ENCODE measurements around a stretch of chr2.

DNA sequence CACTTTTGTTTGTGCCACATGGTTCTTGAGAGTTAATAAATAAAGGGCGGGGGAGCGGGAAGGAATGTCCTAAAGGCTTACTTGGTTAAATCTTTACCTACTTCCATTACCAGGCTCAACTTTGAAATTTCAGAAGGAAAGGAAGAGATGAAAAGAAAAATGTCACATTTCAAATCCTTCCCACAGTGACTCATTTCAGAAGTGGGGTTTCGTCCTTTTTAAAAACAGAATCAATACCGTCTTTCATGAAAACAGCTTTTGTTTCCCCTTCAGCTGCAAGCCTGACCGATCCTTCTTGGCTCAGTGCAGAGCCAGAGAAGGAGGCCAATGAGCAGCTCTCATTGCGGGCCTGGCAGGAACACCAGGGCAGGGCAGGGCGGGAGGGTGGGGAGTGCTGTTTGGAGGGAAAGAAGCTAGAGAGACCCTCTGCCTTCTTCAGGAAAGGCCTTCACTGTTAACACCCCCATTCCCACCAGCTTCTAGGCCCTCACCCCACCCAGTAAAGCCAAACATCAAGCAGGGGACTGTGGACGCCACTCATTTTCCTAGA lies 70.1 kb downstream of the RHOB start:
- RAMPAGE, total RNA, result no peak

GRCh38 chr2:20536629-20536981 lies 89.7 kb downstream of the RHOB start:
- RAMPAGE, total RNA, result no peak

GRCh38 chr2:20614615-20615178 lies 36.2 kb downstream of the HS1BP3 start:
- RAMPAGE, total RNA, result no peak

GRCh38 chr2:20648221-20648593 lies 2.7 kb downstream of the HS1BP3 start:
- RAMPAGE, total RNA, result no peak

DNA sequence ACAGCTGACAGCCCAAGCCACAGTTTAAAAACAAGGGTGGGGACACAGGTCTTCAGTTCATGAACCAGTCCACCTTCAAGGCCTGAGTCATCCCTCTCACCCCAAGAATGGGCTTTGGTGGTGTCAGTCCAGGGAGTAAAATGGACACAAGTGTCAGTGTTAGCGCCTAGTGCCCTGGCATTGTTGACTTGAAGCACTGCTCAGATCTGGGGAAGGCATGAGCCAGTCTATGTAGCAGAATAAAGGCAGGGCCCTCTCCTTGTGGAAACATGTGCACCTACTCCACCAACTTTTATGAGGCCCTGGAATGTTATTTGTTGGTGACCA lies 47.5 kb downstream of the APOB start:
- RAMPAGE, total RNA, result no peak

GRCh38 chr2:21002470-21003569 lies 41.1 kb downstream of the APOB start:
- RAMPAGE, total RNA, result no peak

- RAMPAGE, total RNA, result no peak
Measured at GRCh38 chr2:21004151-21004705, 39.6 kb downstream of the APOB start.

DNA sequence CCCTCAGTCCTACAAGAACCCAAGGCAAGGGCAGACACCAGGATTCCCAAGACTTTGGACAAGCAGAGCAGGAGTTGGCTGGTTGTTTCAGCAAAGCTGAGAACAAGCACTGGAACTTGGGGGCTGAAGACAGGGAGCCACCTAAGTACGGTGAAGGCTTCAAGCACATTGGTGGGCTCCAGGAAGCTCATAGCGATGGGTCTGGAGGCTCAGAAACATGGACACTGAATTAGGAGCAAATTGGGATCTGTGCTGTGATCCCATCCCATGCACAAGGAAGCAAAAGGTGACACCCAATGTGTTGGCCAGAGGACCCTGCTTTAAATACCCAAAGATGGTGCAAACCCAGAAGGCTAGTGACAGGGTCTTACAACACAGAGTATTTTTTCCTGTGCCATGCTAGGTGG lies 24.6 kb downstream of the APOB start:
- RAMPAGE, total RNA, result no peak

- RAMPAGE, total RNA, result no peak
Measured at GRCh38 chr2:21020713-21021838, 22.8 kb downstream of the APOB start.

DNA sequence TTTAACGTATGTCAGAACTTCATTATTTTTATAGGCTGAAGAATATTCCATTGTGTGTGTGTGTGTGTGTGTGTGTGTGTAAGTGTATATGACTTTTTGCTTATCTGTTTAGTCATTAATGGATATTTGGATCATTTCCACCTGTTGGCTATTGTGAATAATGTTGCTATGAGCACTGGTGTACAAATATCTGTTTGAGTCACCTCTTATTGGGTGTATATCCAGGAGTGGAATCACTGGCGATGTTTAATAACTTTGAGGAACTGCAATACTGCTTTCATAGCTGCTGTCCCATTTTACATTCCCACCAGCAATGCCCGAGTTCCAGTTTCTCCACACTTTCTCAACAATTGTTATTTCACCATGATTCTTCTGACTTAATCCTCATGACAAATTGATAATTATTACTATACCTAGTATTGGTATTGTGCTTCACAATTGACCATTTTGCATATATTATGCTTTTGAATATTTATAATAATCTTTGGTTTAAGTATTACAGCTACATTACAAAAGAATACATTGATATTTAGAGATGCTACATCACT lies 30.2 kb upstream of the TDRD15 start:
- RAMPAGE, total RNA, result no peak

GRCh38 chr2:21960989-21961314 lies 837.2 kb downstream of the TDRD15 start:
- RAMPAGE, total RNA, result no peak

- RAMPAGE, total RNA, result no peak
Measured at GRCh38 chr2:22290251-22290494, 1094.8 kb upstream of the KLHL29 start.

DNA sequence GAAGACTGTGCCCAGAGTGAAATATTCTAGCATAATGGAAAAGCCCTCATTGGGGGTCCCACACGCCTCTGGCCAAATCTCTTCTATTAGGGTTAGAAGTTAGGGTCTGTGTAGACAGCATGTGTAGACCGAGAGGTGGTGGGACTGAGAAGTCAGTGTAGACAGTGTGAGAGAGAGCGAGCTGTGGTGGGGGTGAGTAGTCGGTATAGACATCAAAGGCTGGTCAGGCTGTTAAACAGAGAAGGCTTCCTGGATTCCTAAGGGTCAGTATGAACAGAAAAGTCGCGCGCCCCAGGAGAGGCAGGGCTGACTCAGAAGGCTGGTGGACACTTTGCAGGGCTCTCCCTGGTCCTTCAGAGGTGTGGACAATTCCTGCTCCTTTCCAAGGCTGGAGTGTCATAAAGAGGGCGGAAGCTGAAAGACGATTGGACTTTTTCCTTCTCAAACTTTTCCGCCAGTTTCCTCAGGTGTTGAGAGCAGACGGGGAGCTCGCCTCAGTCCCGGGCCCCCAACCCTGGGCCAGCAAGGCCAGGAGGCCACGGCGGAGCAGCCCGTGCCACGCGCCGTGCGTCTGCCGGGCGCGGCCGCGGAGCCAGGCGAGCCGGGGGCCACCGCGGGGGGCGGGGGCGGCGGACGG lies 541 bp upstream of the KLHL29 start:
- RAMPAGE, total RNA, result no peak

- RAMPAGE, total RNA, result no peak
Measured at GRCh38 chr2:23503394-23504215, 118.6 kb downstream of the KLHL29 start.

DNA sequence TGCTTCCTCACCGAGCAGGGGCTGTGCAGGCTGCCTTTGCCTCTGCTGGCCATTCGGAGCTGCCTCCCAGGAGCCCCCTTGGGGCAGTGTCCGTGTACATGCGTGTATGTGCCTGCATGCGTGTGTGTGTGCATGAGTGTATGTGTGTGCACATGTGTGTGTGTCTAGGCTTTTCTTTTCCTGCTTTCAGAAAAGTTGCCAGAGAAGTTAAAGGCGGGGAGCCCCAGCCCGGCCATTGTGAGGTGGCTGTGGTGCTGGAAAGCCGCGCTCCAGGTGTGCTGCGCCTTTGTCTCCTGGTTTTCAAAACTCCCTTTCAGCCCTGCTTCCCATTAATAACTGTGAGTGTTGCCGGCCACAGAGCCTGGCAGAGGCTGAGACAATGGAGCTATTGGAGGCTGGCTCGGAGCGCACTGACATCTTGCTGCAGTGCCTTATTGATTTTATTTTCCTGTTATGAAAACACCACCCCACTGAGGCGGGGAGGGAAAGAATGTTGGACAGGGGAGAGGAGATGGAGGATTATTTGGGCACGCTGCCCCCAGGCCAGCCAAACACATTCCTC lies 178.5 kb downstream of the KLHL29 start:
- RAMPAGE, total RNA, result no peak

DNA sequence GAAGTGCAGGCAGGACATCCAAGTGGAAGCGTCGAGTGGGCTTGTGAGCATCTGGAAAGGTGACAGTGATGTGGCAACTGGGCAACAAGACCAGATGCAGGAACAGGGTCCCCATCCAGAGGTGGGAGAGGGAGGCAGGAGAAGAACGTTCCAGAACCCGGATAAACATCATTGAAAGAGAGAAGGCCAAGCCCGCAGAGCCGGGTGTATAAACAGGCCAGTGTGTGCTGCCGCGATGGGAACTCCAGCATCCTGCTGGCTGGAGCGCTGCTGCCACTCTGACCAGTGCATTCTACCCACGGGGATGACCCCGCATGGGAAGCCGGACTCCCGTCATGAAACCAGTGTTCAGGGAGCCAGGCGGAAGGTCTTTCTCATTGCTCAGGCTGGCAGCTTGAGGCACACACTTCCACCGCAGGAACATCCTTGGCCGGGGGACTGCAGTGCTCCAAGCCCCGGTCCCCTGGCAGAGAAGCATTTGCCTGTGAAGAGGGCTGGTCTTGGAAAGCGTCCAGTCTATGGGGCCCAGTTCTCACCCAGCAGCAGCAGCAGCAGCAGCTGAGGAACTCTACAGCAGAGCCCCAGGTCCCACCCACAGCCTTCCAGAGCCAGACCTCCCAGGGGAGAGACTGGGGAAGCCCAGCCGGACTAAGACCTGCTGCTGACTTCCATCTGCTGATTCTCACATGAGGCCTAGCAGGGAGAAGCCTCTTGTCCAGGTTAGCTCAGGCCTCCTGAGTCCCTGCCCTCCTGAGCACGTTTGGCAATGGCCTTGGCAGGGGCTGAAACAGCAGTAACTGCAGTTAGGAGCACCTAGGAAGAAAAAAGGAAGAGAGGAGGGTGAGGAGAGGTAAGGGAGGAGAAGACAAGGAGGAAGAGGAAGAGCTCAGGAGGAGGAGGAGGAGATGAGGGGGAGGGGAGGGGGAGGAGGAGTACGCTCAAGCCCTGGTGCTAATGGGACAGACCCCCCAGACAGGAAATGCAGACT lies 236.0 kb downstream of the KLHL29 start:
- RAMPAGE, total RNA, result no peak

- RAMPAGE, total RNA, result no peak
Measured at GRCh38 chr2:23706622-23707300, 220.2 kb downstream of the ATAD2B start.

DNA sequence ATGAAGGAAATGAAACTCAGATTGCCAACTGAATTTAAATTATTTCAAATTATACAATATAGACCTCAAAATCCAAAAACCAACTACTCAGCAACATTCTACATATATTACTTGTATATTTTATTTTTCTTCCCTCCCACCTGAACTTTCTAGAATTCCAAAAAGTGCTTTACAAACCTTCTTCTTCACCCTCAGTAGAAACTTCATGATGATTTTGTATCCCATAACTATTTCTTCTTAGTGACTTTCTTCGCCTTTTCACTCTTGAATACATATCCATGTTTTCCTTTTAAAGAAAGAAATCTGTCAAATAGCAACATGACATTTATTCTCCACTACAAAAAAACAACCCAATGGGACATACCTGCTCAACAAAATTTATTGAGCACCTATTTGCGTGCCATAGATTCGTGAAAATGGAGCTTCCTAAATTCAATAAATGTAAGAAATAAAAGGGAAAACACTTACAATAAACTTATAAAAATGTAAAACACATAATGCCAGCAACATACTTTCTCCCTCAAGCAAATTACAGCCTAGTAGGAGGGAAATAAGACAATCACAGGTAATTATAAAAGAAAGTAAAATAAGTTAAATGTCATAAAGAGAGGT lies 42.2 kb downstream of the ATAD2B start:
- RAMPAGE, total RNA, result no peak

DNA sequence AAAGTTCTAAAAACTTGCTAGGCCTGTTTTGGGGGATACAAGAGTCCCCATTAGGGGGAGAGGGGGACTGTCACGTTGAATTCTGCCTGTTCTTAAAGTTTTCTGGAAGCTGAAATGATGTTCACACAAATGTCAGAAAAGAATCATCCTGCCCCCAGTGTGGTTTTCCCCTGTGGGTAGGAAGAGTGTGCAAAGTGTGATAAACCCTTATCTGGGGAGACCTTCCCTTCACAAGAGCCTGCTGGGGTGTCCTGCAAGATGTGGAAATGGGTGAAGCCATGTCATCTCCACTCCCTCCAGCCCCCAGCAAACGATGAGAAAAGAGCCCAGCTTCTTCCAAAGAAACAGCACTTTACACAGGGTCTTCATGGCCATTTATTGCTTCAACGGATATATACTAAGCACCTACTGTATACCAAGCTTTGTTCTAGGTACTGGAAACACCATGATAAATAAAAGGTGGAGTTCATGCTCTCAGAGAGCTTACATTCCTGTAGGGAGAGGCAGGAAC lies 1.5 kb downstream of the MFSD2B start:
- RAMPAGE, total RNA, result no peak

DNA sequence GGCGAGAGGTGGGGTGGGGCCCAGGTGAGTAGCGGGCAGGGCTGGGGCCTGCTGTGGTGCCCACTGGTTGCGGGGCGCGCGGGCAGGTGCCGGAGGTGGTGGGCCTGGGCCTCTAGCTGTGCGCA lies 857 bp upstream of the SF3B6 start:
- RAMPAGE, total RNA, result no peak